Endothelial cell (in vitro differentiated cells): ENCODE data around the gene C1orf53.

- PRO-cap = no peak
These were observed 3.7 kb downstream of the CFH start for GRCh38 chr1:196655460-196655961.

- PRO-cap = no peak
These were observed 23.6 kb downstream of the CFH start for GRCh38 chr1:196675121-196676113.

- PRO-cap = no peak
These were observed 26.7 kb downstream of the CFH start for GRCh38 chr1:196678427-196679141.

- PRO-cap = no peak
These were observed 57.0 kb upstream of the CFHR3 start for GRCh38 chr1:196717280-196718447.

GRCh38 chr1:196822523-196822789 is 2.9 kb downstream of the CFHR1 start:
- PRO-cap = no peak

GRCh38 chr1:197638384-197638669 is 137.0 kb downstream of the DENND1B start:
- PRO-cap = no peak

DNA sequence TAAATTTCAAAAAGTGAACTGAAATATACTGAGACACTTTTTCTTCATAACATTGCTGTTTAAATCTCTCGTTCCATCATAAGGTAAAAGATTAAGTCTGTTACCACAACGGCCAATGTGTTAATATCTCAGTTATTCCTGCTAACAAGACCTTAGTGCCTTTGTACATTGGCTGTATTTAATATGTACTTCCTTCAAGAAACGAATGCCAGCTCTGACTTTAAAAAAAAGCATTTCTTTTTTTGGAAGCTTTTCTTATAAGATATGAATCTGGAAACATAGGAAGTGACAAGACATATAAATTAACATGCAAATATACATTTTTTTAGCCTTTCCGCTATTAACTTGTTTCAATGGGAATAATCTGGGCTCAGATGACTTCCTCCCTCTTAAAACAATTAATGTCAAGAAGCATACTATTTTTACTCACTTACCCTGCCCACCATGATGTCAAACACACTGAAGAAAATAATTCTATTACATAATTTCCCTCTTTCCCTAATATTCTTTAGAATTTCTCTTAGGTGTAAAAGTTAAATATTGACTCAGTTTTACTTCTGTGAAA is 1.5 kb downstream of the DENND1B start:
- PRO-cap = no peak

GRCh38 chr1:197901999-197903412 is at the start of gene C1orf53:
C1orf53 (plus strand) TSS chr1:197902630.
- PRO-cap = bidirectional peak, plus-strand start at chr1:197902635, minus-strand start at chr1:197902558

DNA sequence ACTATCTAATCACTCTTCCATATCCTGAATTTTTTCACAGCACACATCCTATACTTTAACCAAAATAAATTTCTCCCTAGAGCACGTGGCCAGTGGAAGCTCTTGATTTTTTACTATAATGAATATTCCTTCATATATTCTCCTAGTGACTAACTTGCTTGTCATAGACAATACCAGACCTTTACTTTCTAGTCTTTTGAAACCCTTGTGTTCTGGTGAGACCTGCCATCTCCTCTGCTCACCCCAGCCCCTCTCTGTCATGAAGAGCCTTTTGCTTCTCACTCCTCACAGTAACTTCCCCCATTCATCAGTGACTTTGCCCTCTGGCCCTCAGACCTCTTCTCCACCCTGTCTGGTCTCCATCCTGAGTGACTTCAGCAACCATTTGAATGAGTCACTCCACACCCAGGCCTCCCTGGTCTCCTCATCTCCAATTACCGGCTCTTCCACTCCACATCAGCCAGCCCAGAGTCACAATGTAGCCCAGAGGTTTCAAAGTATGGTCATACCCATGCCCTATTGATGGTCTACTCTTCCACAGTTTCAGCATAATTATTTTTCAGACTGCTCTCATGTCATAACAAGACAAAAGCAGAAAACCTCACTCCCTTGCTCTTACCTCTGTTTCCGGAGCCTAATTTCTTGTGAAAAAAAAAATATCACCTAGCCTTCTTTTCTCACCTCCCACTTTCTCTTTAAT is 35.8 kb upstream of the NEK7 start:
- PRO-cap = no peak

DNA sequence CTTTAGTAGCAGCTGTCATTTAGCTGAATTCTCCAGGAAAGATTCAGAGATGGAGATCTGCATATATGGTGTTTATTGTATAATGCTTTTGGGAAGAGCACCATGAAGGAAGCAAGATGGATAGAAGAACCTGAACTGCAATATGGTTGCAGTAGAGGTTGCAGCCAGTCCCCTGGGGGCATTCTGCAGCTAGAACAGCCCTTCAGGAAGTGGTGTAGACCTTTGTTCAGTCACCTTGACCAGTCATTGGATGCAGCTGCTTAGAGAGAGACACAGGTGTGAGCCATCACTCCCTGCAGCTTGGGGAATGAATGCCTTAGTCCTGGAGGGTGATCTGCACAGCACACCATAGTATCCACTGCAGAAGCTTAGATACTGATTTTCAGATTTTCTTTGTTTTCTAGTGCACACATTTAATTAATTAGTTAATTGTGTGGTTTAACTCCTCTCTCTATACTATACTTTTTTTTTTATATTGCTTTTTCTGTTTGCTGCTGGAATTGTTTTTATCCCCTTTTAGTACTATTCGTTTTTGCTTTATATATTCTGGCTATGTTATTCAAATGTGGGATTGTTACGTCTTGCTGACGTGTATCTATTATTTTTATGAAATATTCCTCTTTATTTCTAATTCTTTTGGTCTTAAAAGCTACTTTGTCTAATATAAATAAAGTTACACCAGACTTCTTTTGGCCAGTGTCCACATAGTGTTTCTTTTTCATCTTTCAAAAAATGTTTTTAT is 42.4 kb downstream of the NEK7 start:
- PRO-cap = no peak

DNA sequence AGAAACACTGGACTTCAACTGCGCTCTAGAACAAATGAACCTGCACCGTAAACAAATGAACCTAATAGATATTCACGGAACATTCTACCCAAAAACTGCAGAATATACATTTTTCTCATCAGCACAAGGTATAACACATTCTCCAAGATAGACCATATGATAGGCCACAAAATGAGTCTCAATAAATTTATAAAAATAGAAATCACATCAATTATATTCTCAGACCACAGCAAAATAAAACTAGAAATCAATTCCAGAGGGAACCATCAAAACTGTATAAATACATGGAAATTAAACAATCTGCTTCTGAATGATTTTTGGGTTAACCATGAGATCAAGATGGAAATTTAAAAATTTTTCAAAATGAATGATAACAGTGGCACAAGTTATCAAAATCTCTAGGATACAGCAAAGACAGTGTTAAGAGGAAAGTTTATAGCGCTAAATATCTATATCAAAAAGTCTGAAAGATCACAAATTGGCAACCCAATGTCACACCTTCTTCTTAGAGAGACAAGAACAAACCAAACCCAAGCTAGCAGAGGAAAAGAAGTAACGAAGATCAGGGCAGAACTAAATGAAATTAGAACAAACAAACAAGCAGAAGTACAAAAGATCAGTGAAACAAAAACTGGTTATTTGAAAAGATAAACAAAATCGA is 59.3 kb downstream of the NEK7 start:
- PRO-cap = no peak

DNA sequence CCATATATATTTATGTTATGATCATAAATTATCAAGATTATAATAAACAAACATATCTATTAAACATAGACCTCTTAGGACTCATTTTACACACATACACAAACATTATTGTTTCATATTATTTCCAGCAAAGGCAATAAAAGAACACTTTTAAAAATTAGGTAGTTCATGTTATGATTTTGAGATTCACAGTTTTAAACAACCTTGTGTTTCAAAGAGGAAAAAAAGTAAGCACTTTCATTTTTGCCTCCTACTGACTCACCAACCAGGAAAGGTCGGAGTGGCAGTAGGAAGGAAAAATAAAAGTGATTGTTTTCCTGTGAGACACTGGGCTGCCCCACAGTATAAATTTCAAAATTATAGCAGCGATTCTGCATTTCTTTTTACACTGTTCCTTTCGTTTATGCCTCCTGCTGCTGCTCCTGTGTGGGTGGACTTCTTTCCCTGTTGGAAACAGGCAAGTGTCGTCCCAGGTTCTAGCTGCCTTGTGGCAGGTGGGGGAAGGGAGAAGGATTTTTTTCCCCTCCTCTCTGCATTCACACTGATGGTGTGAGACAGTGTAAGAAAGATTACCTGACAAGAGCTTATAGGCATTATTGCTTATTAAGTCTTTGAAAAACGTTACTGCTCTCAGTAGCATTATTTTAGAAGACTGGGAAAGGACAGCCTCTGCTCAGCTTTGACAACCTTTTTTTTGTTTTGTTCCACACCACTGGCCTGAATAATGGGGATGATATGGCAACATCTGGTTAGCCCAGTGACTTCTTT is 77.7 kb downstream of the NEK7 start:
- PRO-cap = no peak

- PRO-cap = no peak
These were observed 140.2 kb downstream of the NEK7 start for GRCh38 chr1:198296849-198297596.

GRCh38 chr1:198534781-198535182 is 5.7 kb downstream of the ATP6V1G3 start:
- PRO-cap = no peak

- PRO-cap = no peak
These were observed 5.3 kb upstream of the PTPRC start for GRCh38 chr1:198633435-198633951.

DNA sequence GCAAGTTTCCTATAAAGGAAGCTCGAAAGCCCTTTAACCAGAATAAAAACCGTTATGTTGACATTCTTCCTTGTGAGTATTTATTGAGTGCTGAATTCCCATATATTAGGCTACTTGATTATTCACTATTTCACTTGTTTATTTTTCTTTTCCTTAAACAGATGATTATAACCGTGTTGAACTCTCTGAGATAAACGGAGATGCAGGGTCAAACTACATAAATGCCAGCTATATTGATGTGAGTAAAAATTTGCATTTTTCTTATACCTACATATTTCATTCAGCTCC is 93.4 kb downstream of the PTPRC start:
- PRO-cap = no peak

DNA sequence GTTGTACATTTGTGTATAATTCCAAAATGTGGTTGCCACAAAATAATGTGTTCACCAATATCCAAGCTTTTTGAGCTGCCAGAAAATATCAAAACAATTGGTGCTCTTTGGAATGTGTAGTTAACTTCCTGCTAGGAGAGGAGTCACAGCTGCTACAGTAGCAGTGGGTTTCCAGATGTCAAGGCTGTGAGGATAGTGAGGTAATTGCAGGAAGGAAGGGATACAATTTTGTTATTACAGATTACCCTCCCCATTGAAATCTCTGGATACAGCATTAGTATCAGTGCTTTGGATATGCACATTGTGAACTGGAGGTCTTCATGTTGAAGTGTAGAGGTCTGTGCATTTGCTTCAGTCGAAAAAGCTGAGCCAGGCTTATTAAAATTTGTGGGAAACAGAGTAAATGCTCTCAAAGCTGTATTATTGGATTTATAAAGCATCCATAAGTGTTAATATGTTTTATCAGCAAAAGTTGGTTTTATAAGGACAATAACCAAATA is 253.3 kb downstream of the PTPRC start:
- PRO-cap = bidirectional peak, plus-strand start at position 299 of the sequence, minus-strand start at position 197 of the sequence

DNA sequence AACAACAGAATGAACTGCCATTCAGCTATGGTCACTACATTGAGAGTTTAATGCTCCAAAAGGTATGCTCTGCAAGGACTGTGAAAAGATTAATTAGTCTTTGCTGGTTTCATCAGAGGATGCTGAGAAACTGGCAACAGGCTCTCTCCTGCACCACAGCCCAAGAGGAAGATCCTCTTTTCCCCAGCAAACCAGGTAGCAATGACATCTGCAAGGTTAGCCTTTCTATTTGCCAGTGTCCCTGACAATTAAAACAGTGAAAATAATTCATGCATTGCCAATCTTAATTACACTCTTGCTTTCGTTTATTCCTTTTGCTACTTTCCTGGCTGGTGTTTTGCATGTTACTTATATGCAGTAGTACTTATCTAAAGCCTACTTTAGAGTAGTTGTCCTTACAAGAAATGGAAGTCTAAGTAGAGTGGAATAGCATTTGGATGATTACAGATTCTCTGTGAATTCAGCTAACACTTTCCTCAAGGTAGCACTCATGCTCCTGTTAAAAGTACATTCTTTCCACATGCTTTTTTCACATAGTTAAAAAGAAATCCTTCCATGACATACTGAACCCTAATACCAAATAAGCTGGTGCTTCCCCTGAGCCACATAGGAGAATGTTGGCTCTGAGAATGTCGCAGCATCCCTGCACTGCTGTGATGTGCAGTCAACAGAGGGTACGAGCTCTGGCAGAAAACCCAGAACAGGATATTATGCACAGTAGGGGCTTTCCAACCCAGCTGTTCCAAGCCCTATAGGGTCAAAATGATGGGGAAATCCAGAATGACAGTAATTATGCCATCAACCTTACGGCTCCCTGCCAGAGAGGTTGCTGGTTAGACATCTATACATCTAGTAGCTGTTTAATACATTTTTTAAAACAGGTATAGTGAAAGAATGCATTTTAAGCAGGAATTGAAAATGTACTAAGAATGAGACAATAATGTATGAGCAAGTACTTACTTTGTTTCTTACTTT is 125.6 kb downstream of the NR5A2 start:
- PRO-cap = no peak

DNA sequence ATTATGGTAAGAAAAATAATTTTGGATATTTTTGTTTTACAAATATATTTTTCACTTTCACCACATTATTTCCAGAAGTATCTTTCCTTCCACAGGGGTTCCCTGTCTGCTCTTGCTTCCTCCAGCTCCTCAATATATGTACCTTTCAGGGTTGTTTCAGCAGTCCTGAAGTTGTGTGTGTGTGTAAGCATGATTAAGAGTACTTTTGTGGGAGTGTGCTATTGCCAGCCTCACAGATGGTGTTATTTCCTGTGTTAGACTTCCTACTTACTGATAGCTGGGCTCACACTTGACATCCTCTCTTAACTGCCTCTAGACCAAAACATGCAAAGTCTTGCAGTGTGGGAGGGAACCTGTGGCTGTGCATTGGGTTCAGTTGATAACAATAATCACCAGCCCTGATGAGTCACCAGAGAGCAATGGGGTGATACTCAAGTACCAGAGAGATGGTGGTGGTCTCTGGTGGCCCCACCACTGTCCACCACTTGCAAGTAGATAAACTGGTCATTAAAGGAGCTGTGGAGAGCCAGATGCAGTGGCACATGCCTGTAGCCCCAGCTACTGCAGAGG is 126.6 kb downstream of the NR5A2 start:
- PRO-cap = no peak

GRCh38 chr1:200405927-200406540 is 3.8 kb downstream of the ZNF281 start:
- PRO-cap = no peak